ENCODE data around the gene RPAP3.

DNA sequence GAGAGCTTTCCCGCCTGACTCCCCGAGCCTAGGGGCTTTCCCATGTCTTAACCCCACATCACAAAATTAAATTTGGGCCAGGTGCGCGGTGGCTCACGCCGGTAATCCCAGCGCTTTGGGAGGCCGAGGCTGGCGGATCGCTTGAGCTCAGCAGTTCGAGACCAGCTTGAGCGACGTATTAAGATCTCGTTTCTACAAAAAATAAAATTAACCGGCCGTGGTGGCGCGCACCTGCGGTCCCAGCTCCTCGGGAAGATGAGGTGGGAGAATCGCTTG is 770 bp upstream of the SCAF11 start:
- RRBS, result 3% methylated on average over 2 of the region's 21 CpGs

GRCh38 chr12:46177871-46178301 is 91.0 kb downstream of the SLC38A1 start:
- RRBS, result no CpG with 5 or more reads among the region's 2 CpGs

GRCh38 chr12:46264610-46265264 is 4.1 kb downstream of the SLC38A1 start:
- RRBS, result no CpG with 5 or more reads among the region's 1 CpG

DNA sequence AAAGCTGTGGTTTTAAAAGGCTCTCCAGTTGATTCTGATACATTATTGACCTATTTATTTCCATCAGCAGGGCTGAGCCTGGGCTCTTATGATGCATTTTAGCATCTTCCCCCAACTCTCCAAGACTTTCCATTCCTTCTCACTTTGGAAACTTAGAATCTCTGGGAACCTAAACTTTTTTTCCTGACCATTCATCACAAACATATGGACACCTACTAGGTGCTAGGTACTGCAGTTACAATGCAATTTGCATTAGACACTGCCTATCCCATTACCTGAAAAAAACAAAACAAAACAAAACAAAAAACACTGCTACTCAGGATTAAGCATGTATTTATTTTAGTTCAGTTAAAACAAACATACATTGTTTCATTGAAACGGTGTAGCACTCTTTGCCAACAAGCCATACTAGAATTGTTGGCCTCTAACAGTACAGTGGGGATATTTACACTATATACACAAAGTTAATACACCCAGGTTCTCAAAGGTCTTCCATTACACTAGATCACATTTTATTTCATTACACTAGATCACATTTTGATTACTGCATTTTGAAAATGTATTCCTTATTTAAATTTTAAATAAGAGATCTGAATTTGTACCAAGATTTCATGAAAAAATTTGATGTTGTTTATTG is 14.6 kb downstream of the SLC38A2 start:
- RRBS, result no CpG with 5 or more reads among the region's 1 CpG

- RRBS, result no CpG with 5 or more reads among the region's 5 CpGs
These were observed 12.7 kb downstream of the SLC38A2 start for GRCh38 chr12:46359644-46360436.

GRCh38 chr12:46362123-46362931 is 10.2 kb downstream of the SLC38A2 start:
- RRBS, result no CpG with 5 or more reads among the region's 3 CpGs

- RRBS, result no CpG with 5 or more reads among the region's 1 CpG
These were observed 59.2 kb upstream of the SLC38A2 start for GRCh38 chr12:46431618-46432304.

DNA sequence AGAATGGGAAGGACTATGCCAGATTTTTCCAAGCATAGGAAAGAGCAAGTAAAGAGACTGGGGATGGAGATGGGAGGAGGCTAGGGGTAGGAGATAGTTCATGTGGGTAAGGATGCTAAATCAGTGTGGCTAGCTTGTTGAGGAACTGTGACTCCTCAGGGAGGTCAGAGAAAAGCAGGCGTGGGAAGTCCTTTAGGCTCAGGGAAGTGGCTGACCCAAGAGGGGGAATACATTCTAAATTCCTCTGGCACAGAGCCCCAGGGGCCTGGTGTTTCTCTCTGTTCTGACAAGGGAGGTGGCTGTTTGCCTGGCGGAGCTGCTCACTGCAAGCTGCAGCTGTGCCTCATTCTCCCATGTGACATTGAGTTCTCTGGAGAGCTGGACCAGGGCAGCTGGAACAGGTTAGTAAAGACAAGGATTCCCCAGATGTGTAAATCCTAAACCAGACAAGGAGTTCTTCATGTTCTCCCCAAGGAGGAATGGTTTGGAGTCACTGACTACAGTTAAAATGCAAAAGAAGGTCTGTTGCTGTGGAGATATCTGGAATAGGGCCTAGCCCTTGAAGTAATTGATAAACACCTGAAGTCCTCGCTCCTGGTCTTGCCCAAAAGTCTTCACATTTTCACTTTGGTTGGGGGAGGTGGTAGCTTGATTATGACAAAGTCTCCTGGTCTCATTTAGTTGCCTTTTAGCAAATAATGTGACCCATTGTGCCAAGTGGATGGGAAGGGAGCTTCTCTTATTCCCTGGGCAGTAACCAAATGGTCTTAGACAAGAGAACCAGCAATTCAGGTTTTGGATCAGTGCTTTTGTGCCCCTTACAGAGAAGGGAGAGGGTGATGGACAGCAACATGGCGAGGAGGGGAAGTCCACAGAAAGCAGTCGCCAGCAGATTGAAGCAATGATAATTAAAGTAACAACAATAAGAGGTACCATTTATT is 152.4 kb upstream of the SLC38A2 start:
- RRBS, result no CpG with 5 or more reads among the region's 5 CpGs

- RRBS, result no CpG with 5 or more reads among the region's 3 CpGs
These were observed 160.9 kb downstream of the SLC38A4 start for GRCh38 chr12:46664767-46665329.

DNA sequence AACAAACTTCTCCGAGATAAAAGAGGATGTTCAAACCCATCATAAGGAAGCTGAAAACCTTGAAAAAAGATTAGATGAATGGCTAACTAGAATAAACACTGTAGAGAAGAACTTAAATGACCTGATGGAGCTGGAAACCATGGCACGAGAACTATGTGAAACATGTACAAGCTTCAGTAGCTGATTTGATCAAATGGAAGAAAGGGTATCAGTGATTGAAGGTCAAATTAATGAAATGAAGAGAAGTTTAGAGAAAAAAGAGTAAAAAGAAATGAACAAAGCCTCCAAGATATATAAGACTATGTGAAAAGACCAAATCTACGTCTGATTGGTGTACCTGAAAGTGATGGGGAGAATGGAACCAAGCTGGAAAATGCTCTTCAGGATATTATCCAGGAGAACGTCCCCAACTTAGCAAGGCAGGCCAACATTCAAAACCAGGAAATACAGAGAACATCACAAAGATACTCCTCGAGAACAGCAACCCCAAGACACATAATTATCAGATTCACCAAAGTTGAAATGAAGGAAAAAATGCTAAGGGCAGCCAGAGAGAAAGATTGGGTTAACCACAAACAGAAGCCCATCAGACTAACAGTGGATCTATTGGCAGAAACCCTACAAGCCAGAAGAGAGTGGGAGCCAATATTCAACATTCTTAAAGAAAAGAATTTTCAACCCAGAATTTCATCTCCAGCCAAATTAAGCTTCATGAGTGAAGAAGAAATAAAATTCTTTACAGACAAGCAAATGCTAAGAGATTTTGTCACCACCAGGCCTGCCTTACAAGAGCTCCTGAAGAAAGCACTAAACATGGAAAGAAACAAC is 87.4 kb downstream of the SLC38A4 start:
- RRBS, result no CpG with 5 or more reads among the region's 5 CpGs

DNA sequence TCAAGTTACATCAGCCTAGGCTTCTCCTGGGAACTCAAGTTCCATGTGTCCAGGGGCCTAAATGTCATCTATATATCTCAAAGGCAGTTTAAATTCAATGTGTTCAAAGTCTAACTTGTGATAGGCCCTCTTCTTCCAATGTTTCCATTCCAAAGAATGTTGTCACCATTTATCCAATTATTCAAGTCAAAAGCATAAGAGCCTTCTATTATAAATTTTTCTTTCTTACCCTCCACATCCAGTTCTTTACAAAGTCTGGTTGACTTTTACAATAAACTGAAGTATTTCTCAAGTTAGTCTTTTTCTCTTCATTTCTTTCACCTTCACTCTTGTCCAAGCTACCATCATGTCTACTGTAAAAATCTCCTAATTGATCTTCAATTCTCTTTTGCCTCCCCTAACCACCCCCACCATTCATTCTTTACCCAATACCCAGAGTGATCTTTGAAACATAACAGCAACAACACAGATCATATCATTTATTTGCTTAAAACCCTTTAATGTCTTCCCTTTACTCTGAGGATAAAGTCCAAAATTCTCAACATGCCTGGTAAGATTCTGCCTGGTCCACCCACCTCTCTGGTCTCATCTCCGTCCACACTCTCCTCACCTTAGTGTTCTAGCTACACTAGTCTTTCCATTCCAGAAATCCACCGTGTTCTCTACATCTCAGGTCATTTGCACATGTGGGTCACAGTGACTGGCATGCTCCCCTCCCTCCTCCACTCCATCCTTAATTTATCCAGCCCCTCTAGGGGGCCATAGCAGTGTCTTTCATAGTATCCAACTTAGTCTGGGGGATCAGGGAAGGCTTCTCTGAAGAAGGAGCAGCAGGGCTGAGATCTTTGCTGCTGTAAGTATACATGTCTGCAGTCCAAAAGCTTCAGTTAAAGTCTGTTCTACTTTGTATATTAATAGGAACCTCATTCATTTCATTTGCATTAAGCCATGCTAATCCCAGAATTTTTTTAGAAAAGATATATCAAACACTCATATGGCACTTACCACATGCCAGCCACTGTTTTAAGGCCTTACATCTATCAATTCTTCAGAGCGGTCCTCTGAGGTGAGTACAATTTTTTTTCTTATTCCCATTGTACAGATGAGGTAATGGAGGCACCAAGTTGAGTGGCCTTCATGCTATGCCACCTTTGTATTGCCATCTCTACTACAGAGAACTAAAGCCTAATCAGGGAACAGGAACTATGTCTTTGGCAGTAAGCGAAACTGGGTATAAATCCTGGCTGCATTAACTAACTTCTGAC is 27.6 kb downstream of the SLC38A4 start:
- RRBS, result no CpG with 5 or more reads among the region's 4 CpGs

DNA sequence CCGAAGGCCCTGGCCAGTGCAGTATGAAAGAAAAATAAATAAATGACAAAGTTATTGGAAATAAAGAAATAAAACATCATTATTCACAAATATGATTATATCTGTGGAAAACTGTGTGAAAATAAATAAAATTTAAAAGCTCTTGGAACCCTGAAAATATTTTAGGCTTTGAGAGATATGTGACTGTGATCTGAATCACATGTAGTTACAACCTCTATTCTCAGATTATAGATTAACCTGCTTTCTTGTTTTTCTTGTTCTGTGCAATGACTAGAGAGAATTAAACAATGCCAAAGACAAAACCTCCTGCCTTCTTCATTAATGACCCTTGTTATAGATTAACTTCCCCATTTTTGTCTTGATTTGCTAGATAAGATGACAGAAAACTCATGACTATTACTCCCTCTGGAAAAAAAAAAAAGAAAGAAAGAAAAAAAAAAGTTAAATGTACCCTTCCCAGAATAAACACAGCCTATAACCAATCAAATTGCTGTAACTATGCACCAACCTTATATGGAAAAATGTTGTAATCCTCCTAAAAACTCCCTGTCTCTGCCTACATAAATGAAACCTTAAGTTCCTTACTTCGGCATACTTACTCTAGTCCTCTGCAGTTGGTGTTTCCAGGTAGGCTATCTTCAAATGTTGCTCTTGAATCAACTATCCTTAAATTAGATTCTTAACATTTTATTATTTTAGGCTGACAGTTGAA is 41.2 kb upstream of the PCED1B start:
- RRBS, result no CpG with 5 or more reads among the region's 2 CpGs

- RRBS, result no CpG with 5 or more reads among the region's 5 CpGs
These were observed 5.4 kb upstream of the AMIGO2 start for GRCh38 chr12:47085083-47085550.

GRCh38 chr12:47085677-47086491 is 6.1 kb upstream of the AMIGO2 start:
- RRBS, result no CpG with 5 or more reads among the region's 6 CpGs

DNA sequence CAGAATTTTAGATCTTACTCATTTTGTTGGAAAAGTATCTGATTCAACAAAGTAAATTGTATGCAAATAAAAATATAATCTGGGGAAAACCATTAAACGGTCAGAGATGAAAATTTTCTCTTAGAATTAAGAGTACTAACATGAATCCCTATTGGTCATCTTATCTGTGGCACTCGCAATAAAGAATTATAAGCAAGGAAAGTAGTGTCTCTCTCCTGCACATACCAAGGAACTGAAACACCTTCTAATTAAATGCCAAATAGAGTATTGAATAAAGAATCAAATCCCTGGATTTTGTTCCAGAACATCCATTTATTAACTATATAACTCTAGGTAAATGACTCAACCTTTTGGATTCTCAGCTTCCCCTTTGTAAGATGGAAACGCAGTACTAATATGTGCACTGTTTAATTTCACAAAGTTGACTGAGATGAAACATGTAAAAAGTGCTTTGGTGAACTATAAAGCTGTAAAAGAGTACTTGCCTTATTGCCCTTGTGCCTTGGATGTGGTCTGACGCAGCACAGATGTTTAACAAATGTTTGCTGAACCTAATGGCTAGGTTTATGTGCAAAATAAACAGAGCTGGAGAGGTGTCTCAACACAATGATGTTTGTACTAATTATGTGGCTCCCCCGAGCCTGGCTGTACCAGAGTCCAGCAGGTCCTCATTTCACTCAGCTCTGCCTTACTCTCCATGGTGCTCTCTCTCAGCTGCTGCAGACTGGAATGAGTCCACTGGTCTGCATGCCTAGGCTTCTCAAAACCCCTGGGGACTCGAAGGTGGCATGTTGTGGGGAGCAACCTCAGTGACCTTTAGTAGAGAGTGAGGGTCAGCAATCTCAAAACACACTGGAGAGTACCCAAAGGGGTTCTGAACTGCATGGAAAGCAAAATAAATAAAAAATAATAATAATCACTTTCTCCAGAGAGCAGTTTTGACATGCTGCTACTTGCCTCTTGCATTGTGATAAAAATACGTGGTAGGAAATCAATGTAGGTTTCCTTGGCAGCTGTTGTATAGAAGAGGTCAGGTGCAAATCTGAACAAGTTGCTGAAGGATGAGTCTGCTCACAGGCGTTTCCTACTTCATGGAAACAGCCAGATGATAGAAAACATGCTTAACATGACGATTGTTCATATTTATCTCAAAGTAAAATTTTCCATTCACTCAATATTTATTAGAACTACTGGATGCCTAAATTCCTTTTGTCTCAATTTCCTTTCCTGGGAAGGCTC is 8.3 kb upstream of the AMIGO2 start:
- RRBS, result no CpG with 5 or more reads among the region's 9 CpGs

DNA sequence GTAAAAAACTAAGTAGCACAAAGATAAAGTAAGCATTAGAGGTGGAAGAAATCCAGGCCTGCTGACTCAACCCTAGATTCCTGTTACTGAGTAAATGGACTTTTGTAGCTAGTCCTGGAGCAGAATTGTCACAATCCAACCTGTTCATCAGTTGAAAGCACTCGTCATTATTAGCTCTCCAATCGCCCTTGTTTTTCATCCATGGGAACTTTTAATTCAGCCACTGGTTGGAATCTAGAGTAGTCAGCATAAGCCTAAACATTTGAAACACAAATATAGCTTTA is 139.5 kb upstream of the AMIGO2 start:
- RRBS, result no CpG with 5 or more reads among the region's 2 CpGs

- RRBS, result no CpG with 5 or more reads among the region's 4 CpGs
These were observed 304.1 kb upstream of the AMIGO2 start for GRCh38 chr12:47383900-47384311.

- RRBS, result no CpG with 5 or more reads among the region's 2 CpGs
These were observed 232.7 kb downstream of the RPAP3 start for GRCh38 chr12:47473188-47473387.

- RRBS, result 2% methylated on average over 35 of the region's 74 CpGs
These were observed at the start of gene RPAP3 for GRCh38 chr12:47705345-47706400. TSS of gene RPAP3 (minus strand) at chr12:47706030.

Measured in Ishikawa (cell line).